ENCODE measurements around the gene CABP2.

GRCh38 chr11:67290858-67291421 lies 1.8 kb downstream of the ANKRD13D start:
- RRBS = no CpG with 5 or more reads among the region's 8 CpGs

- RRBS = no CpG with 5 or more reads among the region's 6 CpGs
Measured at GRCh38 chr11:67322773-67323306, 19.5 kb downstream of the SSH3 start.

GRCh38 chr11:67351068-67351997 lies 2.0 kb downstream of the POLD4 start:
- RRBS = 90% methylated on average over 3 of the region's 13 CpGs

- RRBS = no CpG with 5 or more reads among the region's 20 CpGs
Measured at GRCh38 chr11:67366553-67367371, 6.6 kb downstream of the CLCF1 start.

- RRBS = no CpG with 5 or more reads among the region's 15 CpGs
Measured at GRCh38 chr11:67374377-67374876, 1.0 kb upstream of the CLCF1 start.

DNA sequence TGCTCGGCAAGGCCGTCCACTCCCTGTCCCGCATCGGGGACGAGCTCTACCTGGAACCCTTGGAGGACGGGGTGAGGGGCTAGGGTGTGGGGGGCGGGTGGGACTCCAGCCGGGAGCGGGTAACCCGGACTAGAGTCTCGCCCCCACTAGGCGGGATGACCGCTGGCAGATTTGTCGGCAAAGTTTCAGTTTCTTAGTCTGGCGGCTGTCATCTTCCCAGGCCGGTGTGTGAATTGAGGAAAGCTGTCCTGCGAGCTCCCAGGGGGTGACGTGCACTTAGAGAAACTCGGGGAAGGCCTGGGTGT lies 327 bp downstream of the RAD9A start:
- RRBS = 4% methylated on average over 5 of the region's 19 CpGs

DNA sequence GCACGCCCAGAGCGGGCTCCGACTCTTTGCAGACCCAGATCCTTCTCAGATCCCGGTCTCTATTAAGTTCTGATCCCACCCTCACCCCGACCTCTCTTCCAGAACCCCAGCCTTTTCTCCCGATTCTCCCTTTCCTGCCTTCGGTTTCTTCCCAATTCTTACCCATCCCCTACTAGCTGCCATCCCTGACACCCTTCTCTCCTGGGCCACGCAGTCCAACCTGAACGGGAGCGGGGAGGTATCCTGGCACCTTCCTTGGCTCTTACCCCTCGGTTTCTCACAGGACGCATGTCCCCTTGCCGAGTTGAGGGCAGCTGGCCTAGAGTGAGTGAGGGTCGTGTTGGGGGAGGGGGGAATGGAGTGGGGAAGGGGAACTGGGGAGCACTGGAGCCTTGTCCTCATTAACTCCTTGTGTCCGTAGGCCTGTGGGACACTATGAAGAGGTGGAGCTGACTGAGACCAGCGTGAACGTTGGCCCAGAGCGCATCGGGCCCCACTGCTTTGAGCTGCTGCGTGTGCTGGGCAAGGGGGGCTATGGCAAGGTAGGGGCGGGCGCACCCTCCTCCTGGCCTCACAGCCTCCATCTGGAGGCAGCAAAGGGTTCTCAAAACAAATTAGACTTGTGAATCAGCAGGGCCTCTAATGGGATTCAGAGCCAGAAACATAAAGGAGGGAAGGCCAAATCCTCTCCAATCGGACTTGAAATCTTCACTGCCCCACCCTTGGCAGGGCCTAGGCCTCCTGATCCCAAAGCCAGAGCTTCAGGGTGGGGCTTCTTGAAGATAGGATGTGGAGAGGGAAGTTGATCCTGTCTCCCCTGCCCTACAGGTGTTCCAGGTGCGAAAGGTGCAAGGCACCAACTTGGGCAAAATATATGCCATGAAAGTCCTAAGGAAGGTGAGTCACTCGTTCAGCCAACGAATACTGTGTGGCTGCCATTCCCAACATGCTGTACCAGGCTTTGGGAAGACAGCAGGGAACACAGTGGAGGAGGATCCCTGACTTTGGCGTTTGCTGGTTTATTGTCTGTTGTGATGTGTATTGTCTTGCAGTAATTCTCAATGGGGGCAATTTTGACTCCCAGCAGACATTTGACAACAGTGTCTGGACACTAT lies 762 bp downstream of the RPS6KB2 start:
- RRBS = 2% methylated on average over 4 of the region's 27 CpGs

DNA sequence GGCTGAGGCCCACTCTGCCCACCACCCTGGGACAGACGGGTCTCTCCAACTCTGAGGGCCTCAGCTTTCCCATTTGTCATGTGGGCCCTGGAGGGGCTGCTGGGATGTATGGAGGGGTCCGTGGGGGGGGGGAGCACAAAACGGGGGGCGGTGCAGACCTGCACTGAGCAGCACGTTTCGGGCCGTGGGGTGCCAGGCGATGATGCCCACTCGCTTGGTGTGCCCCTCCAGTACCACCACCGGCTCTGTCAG lies 1.8 kb downstream of the CORO1B start:
- RRBS = no CpG with 5 or more reads among the region's 10 CpGs

DNA sequence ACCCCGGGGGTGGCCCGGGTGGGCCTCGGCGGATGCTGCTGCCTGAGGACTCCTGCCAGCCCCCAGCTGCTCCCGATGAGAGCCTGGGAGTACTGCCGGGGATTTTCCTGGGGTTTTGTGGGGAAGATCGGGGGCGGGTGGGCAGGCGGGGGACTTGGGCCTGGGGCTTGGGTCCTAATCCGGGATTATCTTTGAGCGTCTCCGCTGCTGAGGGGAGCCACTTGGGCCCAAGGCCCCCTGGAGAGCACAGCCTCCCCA lies at the start of gene CABP2:
CABP2 (minus strand) TSS at position 94 of the 258 bp plus-strand sequence.
- RRBS = 57% methylated on average over 9 of the region's 12 CpGs

GRCh38 chr11:67544534-67545179 lies 21.4 kb upstream of the CABP2 start:
- RRBS = no CpG with 5 or more reads among the region's 12 CpGs

DNA sequence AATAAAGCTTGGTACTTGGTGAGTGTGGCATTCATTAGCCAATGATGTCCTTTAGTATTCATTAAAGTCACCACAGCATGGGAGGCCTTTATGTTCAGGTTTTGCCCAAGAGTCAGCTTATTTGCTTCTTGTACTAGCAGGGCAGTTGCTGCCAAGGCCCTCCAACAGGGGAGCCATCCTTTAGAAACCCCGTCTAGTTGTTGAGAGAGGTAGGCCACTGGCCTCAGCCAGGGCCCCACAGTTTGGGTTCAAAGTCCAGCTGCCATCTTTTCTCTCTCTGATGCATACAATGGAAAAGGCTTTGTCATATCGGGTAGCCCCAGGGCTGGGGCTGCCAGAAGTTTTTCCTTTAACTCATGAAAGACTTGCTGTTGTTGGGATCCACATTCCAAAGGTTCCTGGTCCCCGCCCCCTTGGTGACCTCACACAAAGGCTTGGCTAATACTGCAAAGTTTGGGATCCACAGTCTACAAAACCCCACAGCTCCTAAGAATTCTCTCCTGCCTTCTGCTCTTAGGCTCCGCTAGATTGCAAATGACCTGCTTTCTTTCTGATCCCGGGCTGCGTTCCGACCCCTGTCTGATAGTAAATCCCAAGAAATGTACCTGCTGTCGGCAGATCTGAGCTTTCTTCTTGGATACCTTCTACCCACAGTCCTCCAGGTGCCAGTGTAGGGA lies 53.8 kb upstream of the ALDH3B2 start:
- RRBS = no CpG with 5 or more reads among the region's 8 CpGs

DNA sequence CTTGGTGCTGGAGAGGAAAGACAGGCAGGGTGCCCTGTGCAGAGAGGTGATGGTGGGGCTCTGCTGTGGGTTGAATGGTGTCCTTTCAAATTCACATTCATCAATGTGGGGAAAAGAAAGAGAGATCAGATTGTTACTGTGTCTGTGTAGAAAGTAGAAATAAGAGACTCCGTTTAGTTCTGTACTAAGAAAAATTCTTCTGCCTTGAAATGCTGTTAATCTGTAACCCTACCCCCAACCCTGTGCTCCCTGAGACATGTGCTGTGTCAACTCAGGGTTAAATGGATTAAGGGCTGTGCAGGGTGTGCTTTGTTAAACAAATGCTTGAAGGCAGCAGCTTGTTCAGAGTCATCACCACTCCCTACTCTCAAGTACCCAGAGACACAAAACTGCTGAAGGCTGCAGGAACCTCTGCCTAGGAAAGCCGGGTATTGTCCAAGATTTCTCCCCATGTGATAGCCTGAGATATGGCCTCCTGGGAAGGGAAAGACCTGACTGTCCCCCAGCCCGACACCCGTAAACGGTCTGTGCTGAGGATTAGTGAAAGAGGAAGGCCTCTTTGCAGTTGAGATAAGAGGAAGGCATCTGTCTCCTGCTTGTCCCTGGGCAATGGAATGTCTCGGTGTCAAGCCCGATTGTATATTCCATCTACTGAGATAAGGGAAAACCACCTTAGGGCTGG lies 83.5 kb upstream of the ALDH3B2 start:
- RRBS = no CpG with 5 or more reads among the region's 7 CpGs

DNA sequence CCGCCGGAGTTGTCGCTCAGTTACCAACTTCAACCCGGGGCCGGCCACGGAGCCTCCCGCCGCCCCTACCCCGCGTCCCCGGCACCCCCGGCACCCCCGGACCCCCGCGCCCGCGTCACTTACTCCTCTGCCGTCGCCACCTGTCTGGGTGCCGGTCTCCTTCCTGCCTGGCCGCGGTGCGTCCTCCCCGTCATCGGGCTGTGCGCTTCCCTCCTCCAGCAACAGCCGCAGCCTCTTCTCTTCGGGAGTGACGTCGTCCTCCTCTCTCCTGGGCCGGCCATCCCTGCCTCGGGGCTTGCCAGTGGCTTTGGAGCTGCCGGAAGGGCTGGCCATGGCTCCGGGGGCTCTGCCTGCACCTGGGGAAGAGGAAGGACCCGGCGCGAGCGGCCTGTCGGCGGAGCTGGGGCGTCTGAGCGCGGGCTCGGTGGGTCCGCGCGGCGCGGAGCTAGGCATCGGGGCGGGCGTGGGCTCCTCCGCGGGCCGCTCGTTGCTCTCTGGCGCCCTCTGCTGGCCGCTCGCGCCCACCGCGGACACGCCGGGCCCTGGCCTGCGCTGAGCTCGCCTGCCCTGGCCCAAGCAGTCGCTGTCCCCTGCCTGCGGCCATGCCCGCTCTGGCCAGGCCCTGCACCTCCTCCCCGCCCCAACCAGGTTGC lies 48.4 kb downstream of the UNC93B1 start:
- RRBS = no CpG with 5 or more reads among the region's 70 CpGs

DNA sequence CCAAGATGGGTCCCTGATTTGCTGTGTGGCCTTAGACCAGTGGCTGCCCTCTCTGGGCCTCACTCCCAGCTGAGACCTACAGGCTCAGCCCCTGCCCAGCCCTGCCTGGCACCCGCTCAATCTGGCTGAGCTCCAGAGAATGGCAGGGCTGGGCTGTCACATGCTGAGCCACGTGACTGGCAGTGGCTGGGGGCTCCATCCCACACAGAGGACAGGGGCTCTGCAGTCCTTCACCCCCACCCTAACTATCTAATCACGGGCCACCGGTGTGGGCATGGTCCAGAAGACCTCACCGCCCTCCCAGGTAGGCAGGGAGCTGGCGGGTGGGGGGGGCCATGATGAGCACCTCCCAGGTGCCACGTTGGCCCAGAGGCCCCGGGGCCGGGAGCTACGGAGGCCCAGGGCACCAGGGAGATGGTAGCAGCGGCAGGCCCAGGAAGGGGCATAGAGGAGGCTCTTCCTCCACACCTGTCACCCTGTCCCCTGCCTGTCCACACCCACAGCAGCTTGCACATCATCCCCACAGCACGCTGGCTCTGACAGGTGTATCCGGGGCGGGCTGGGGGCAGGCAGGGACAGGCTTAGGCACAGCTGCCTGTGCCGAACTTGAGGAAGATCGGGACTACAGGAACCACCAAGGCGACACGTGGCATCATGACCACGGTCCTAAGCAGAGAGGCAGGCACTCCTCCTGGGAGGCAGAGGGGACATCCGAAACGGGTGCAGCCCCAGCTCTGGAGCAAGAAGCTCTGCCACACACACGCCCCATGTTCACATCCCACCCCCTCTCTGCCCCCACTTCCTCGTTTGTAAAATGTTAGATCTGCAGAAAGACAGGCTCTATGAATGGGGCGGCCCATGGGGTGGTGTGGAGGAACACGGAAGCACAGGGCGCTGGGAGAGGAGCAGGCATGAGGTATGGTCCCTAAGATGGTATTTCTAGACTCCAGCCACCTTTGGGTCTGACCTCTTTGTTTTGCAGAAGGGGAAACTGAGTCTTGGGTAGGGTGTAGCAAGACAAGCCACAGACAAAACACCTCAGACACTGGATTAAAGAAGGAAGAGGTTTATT lies 1.4 kb upstream of the ALDH3B1 start:
- RRBS = no CpG with 5 or more reads among the region's 26 CpGs

DNA sequence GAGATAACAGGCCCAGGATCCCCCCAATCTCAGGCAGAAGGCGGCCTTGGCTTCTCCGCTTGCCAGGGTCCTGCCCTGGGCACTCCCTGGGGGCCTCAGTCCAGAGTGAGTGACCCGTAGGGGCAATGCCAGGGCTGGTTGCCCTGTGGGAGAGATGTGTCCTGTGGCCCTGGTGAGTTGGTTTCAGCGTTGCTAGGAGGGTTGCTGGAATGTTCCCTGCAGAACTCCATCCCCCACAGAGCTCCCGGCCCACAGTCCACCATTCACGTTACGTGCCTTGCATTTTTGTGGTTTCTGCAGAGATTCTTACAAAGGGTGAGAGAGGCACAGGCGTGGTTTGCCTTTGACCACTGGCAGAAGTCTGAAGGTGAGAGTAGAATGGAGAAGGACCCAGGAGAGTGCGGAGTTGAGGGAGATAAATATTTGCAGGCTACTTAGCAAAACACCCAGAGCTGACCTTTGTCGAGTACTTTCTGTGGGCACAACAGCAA lies 3.0 kb downstream of the ALDH3B1 start:
- RRBS = no CpG with 5 or more reads among the region's 10 CpGs

DNA sequence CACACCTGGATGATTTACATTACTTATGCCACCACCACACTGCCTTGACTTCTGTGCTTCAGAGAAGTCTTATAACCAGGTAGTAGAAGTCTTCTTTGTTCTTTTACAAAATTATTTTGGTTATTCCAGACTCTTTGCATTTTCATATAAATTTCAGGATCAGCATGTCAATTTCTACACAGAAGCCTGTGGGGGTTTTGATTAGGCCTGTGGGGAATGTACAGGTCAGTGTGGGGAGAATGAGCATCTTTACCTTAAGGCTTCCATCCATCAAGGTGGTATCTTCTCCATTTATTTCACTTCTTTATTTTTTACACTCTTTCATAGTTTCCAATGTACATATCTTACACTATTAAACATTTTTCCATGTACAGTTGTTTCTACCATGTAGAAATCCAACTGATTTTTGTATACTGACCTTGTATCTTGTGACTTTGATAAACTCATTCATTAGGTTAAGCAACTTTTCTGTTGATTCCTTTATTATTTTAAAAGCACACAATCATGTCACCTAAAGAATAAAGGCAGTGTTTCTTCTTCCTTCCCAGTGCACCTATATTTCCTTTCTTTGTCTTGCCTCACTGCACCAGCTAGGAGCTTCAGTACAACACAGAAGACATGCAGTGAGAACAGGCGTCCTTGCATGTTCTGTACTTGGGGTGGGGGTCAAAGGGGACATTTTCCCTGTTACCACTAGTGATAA lies 19.5 kb downstream of the TCIRG1 start:
- RRBS = no CpG with 5 or more reads among the region's 1 CpG

GRCh38 chr11:68062295-68063214 lies 23.7 kb downstream of the TCIRG1 start:
- RRBS = no CpG with 5 or more reads among the region's 10 CpGs

- RRBS = 2% methylated on average over 37 of the region's 95 CpGs
Measured at GRCh38 chr11:68120468-68121242, 533 bp downstream of the CHKA start.

DNA sequence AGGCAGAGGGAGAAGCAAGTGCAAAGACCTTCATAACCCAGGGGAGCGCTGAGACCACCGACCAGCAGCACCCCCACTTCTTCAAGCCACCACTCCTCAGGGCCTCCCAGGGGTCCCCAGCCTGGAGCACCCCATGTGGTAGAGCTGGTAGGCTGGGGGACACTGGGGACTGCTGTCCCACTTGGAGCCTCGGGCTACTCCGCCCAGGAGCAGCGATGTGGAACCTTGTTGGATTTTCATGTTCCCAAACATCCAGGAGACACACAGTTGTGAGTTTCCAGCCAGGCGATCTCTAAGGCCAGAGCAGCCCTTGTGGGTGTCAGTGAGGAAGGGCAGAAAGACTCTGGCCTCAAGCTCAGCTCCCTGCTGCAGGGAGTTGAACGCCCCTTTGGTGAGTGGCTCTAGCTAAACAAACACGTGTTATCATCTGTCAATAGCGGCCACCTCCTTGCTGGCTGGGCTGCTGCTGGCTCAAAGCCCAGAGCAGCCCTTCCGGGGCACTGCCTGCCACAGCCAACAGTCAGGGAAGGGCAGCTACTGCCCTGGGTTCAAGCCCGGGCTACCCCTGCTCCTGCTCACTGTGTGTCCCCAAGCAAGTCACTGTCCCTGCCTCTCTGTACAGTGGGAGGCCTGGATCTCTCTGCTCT lies 25.7 kb upstream of the CHKA start:
- RRBS = 11% methylated on average over 2 of the region's 11 CpGs

DNA sequence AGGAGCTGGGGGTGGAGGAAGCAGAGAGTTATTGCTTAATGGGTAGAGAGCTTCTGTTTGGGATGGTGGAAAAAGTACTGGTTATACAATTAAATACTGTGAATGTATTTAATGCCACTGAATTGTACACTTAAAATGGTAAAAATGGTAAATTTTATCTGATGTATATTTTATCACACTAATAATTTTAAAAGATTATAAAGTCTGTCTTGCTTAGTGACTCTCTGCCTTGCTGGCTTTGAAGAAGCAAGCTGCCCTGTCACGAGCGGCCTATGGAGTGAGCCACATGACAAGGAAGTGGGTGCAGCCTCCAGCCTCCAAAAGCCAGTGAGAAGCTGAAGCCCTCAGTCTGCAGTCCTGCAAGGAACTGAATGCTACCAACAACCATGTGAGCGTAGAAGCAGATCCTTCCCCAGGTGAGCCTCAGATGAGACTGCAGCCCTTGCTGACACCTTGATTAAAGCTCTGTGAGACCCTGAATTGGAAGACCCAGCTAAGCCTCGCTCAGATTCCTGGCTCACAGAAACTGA lies 20.0 kb downstream of the C11orf24 start:
- RRBS = no CpG with 5 or more reads among the region's 4 CpGs

Data from epithelial cell of esophagus (primary cell).